Hair follicular keratinocyte (primary cell): ENCODE results near the genes ATP6V1A, ZDHHC23 and ZNF80.

DNA sequence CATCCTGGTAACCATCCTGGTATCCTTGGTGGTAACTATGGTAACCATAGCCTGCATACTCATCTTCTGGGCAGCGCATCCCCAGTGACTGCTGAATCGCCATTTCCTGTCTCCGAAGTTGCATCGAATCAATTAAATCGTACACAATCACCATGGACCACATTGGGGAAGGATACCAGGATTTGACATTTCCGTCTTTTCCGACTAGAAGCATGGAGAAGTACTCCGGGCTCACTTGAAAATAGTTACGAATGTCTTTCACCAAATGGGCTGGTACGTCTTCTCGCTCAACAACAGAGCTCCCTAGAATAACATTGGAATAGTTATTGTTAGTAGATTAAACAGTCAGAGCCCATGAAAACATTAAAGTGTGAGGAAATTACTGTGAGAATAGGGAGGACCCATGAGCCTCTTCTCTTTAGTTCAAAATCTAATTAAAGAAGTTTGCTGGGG is 35.5 kb downstream of the CCDC80 start:
- RAMPAGE, long total RNA = no peak

DNA sequence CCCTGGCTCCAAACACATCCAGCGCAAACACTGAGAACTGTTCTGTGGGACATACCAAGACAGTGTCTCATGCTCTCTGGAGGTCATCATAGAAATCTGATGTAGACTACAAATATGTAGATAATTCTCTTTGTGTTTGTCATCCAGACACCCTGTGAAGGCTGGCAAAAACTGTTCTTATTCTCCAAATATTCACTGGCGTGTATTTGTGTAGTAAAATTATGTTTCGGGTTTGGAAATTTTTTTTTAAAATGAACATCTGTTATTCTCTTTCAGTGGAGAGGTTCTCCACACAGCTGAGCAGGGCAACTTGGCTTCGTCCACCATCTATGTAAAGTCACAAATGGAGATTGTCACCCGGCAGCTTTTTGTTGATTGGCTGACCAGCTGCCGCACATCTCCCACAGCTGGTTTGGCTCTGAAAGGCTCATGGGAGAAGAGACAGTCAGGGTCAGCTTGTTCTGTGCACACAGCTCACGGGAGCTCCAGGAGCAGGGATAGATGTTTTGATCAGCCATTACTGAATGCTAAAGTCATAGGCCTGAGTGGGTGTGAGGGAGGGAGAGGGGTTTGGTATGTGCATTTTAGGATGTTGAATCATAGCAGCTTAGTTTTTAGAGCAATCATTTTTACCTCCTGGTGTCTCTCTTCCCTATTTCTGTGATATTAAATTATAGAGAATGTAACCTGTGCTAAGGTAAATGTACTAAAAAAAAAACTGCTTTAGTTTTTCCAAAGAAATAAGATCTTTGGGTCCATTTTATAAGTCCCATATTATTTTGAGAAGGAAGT is 12.9 kb upstream of the CCDC80 start:
- RAMPAGE, long total RNA = no peak

DNA sequence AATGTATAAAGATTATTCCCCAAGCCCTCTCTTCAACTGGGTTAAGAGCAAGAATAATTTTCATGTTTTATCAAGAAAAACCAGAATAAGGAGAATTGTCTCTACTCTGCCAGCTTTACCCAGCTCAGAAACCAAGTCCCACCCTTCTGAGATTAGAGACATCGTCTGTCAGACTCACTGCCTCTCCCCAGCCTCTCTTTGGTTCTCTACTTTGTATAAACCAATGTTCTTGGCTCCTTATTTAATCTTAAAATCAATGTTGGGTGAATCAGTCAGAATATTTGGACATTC is 33.8 kb downstream of the CD200R1L start:
- RAMPAGE, long total RNA = no peak

GRCh38 chr3:113147546-113148443 is 63.6 kb upstream of the BOC start:
- RAMPAGE, long total RNA = no peak

DNA sequence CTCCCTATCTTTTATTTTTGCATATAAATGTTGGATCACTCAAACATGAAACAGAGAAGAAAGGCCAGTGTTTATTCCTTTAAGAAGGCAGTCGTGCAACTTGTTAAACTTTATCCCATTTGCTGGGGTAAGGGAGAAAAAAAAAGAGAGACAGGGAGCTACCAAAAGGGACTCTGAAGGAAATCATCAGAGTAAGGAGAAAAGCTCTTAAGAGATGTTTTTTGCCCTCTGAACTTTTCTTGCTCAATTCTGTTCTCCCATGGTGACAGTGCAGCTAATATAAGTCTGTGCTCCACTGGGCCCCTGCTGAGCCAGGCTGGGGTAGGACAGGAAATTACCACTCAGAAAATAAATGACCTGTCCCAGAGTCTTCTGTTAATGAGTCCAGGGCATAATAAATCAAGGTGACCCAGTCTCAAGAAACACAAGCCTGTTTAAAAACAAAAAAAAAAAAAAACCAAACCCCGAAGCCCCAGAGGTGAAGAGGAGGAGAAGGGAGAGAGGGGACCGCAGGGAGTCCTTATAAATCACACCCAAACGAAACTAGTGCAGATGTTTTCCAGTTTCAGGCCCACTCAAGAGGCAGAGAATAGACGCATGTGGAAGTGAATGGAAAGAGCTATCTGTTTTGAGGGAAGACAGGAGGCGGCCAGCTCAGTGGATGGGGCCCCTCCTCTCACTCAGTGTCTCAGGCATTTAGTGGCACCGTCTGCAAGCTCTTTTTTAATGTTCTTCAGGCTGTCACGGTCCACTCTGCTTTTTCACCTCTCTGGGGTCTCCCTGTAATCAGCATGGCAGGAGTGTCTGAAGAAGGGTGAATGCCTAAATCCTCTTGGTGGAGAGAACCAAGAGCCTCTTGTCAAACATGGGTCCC is 59.8 kb upstream of the BOC start:
- RAMPAGE, long total RNA = no peak

DNA sequence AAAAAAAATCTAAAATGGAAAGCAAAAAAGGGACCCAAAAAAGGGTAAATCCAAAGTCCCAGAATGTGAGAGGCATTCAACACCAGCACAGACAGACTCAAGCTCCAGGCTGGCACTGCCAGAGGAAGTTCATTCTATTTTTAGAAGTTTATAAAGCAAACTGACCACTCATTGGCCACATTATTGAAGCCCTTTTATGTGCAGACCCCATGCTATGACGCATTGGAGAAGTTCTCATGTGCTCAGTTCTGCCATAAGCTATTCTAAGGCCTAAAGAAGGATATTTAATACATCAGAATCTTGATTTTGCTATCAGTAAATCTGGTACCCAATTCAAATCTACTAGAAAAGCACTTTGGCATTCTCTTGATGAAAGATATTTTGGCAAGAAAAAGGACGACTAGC is 17.6 kb upstream of the BOC start:
- RAMPAGE, long total RNA = no peak

DNA sequence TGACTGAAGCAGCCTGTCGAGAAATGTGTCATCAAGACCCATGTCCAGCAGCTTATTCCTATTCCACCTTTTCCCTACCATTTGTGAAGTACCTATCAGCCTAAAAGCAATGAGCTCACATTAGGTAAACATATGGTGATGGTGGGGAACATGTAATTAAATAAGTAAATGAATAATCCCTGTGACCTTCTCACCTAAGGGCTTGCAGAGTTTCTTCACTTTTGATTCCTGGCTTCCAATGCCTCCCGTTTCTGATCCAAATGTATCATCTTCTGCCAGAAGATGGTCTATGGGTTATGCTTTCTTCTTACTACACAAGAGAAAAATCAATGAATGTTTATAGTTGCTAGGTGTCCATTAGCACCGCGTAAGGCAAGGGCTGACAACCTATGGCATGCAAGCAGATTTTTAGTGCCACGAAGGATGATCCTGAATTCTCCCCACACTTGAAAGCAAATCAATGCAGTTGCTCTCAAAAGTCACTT is 19.3 kb downstream of the USF3 start:
- RAMPAGE, long total RNA = no peak

GRCh38 chr3:113696737-113697074 is 264 bp upstream of the USF3 start:
- RAMPAGE, long total RNA = no peak

GRCh38 chr3:113746855-113747207 is at the start of gene ATP6V1A:
Gene ATP6V1A, plus strand, starts transcription at chr3:113747035.
- RAMPAGE, long total RNA = no peak

DNA sequence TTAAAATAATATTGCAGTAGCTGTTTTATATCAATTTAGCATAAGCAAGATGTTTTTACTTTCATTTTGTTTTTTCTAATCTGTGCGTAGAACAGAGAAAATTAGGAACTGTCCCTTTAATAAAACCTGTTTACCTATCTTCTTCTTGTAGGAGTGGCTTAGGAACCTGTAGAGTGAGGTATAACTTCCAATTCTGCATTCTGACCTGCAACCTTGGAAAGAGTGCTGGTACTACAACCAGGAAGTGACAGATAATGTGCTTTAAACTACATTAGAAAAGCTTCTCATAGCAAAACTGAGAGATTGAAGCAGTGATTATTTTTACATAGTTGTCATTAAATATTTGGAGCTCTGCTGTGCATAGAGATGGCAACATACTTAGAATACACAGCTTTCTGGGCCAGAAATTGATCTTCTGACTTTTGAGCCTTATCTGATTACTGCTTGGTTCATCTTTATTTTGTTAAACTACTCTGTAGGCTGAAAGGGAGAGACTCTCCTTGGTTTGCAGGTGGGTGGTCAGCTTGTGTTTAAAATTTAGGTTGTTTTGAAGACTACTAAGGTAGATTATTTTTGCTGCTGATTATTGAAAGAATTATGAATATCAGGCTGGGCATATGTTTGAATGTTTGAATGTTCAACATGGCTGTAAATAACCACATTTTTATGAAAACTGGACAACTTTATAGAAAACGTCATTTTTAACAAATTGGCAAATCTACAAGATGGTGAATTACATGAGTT is 50.3 kb upstream of the ZDHHC23 start:
- RAMPAGE, long total RNA = no peak

- RAMPAGE, long total RNA = no peak
Measured at GRCh38 chr3:113947596-113948352, at the start of gene ZDHHC23. Gene ZDHHC23, plus strand, starts transcription at chr3:113948013.

- RAMPAGE, long total RNA = no peak
Measured at GRCh38 chr3:113948806-113949107, 944 bp downstream of the ZDHHC23 start.

GRCh38 chr3:114237483-114237828 is at the start of gene ZNF80:
Gene ZNF80, minus strand, starts transcription at chr3:114237578.
- RAMPAGE, long total RNA = no peak

DNA sequence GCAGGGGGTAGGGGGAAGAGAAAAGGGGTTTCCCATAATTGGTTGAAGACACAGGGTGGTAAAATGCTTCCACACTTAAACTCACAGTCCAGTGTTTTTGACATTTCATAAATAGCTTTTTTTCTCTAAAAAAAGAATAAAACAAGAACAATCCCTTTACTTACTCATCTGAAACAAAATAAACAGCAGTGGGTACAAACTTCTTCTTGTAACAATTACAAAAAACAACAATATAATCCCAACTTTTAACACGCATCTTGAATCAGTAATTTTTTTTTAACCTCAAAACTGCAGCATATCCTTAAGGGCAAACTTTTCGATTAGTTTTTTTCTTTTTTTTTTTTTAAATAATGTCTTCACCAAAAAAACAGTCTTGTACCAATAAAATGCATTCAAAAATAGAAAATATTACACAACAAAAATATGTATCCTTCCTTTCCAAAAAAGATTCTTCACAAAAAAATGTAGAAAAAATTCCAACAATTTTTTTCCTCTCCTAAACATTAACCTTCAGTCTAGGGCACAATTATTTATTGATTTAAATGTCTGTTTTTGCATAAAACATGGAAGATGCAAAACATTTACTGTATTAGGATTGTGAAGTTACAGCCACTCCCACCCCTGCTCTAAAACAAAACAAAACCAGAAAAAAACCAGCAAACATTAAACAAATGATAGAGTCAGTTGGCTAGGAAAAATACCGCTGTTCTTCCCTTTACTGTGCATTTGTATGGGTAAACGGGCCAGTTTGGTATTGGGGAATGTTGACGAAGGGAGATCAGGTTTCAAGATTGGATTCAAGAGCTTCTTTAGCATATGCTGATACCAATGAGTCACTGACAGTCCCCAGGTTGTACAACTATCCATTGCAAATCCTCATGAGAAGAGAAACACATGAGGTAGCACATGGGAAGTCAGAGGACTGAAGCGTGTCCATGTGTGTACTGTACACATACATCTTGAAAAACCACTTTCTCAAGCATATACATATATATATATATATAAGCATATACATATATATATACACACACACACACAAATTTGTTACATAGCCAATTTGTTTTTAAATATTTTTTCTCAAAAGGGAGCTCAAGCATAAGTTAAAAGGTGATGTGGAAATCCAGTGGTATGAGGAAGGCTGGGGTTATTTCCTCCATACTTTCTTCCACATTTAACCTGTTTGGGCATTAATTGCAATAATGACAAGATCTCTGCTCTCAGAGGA is 25.4 kb downstream of the TIGIT start:
- RAMPAGE, long total RNA = no peak

GRCh38 chr3:114325576-114326196 is 31.9 kb downstream of the TIGIT start:
- RAMPAGE, long total RNA = no peak

- RAMPAGE, long total RNA = no peak
Measured at GRCh38 chr3:114419052-114419325, 125.2 kb downstream of the TIGIT start.

GRCh38 chr3:114623918-114624853 is 330.4 kb downstream of the TIGIT start:
- RAMPAGE, long total RNA = no peak

GRCh38 chr3:114718597-114719282 is 424.9 kb downstream of the TIGIT start:
- RAMPAGE, long total RNA = no peak

DNA sequence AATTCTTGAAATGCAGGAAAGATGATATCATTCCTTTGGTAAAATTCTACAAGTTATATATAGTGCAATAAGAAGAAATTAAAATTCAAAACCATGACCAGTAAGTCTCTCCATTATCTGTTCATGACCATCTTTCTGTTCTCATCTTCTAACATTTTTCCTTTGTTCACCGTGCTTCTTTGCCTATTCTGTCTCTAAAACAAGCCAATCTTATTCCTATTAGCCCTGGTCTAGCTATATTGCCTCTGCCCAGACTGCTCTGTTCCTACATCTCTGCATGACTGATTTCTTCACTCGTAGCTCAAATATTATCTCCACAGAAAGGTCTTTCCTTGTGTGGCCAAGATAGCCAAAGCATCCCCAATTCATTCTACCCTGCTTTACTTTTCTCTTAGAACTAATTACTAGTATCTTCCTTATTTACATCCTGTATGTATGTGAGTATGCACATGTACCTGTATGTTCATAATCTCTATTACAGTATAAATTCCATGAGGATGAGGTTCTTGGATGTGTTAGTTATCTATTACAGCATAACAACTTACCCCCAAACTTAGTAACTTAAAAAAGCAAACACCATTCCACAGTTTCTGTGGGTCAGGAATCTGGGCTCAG is 310.2 kb downstream of the ZBTB20 start:
- RAMPAGE, long total RNA = no peak

DNA sequence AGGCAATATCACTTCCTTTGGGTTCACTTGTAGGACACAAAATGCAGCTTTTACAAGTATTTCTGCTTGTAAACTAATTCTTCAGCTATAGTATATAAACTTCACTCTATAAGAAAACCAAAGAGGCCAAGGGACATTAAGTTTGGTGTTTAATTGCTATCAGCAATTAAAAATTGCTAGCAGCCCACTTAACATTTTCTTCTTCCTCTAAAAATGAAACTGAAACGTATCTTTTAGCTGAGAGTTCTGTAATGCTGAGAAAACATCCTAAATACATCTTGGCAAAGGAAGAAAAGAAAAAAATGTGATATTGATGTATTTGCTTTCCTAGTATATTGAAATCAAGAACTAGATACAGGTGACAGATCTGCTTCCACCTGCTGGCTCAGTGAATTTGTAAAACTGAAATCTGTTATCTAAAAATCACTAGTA is 283.3 kb downstream of the ZBTB20 start:
- RAMPAGE, long total RNA = no peak